ENCODE results near the genes HMX1 and DEFB131A.

DNA sequence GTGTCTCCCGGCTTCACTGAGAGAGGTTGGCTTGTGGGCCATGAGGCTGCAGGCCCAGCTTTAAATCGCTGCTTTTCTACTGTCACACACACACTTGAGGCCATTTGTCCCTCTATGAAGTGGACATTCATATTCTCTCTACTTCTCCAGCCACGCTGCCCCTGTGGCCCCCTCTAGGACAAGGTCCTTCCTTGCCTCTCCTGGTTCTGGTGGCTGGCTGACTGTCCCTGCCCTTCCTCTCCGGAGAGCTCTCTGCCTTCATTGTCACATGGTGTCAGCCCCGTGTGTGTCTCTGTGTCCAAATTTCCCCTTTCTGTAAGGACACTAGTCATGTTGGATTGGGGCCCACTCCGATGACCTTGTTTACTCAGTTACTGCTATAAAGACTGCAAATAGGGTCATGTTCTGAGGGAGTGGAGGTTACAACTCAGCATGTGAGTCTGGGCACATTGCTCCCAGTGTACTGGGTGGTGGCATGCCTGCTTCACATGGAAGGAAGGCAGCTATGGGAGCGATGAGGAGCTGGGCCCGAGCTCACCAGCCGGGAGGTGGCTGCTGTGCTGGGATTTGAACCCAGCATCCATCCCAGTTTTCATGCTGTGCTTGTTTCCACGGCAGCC is 129.5 kb upstream of the PSAPL1 start:
- RRBS: no CpG with 5 or more reads among the region's 10 CpGs
CAGE:
- cytosol, long polyA plus RNA: no peak
- long polyA plus RNA: no peak
- nucleus, long polyA plus RNA: no peak

GRCh38 chr4:7582344-7582802 is 147.6 kb upstream of the PSAPL1 start:
- RRBS: no CpG with 5 or more reads among the region's 13 CpGs
CAGE:
- cytosol, long polyA plus RNA: no peak
- long polyA plus RNA: no peak
- nucleus, long polyA plus RNA: no peak

- RRBS: no CpG with 5 or more reads among the region's 4 CpGs
CAGE:
- cytosol, long polyA plus RNA: no peak
- long polyA plus RNA: no peak
- nucleus, long polyA plus RNA: no peak
These were observed 224.8 kb upstream of the PSAPL1 start for GRCh38 chr4:7659445-7659921.

DNA sequence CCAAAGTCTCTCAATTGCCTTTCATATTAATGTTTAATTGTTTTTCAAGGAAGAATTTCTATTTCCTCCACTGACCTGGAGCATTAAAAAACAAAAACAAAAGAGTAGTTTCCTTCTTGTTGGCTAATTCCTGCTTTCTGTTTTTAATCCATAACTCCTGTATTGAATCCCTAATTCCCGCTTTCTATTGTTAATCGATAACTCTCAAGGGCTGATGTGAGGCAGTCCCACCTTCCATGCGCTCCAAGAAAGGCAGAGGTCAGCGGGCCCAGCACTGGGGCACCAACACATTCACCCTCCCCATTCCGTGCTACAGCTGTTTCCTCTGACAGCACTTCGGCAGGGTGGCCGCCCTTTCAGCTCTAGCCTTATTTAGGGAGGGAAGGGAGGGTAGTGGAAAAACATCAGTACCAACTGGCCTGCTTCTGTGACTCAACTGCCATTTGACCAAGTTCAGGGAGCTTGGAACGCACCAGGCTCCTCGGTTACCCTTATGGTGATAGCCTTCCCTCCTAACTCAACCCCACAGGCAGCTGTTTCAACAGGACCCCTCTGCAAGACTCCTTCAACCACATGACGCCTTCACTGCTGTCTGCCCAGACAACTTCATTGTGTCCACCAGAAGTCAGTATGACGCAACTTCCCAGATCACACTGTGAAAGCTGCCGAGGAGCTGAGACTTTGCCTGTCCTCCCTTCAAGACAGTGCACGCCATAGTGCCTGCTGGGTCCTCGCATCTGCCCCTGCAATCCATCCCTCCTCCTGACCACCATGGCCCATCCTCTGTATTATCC is 132.3 kb downstream of the AFAP1 start:
- RRBS: no CpG with 5 or more reads among the region's 14 CpGs
CAGE:
- cytosol, long polyA plus RNA: no peak
- long polyA plus RNA: no peak
- nucleus, long polyA plus RNA: no peak

- RRBS: no CpG with 5 or more reads among the region's 17 CpGs
CAGE:
- cytosol, long polyA plus RNA: start-site peak on the minus strand at chr4:7828828-7828882, 17 and 16 reads in 2 replicates
- long polyA plus RNA: no peak
- nucleus, long polyA plus RNA: no peak
These were observed 111.1 kb downstream of the AFAP1 start for GRCh38 chr4:7828103-7829328.

DNA sequence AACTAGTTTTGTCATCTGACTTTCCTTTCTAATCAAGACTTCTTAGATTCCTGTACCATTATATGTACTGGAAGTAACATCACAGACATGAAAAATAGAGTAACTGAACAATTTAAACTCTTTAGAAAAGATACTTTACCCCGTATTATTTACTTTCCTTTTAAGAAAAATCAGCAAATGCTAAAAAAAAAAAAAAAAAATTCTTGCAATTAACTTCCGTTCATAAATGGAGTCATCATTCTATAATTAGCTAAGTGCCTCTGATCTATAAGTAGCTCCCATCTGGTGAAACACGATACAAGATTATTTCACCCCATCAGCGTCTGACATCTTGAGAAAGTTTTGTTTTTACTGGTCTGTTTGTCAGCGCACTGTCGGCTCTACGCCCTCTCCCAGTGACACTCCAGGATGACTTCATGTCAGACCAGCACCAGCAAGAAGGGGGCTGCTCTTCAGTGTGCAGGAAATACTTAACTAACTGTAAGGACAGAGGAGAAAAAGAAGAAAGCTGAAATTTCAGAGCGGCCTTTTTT is 108.4 kb downstream of the AFAP1 start:
- RRBS: no CpG with 5 or more reads among the region's 8 CpGs
CAGE:
- cytosol, long polyA plus RNA: no peak
- long polyA plus RNA: no peak
- nucleus, long polyA plus RNA: no peak

- RRBS: no CpG with 5 or more reads among the region's 7 CpGs
CAGE:
- cytosol, long polyA plus RNA: no peak
- long polyA plus RNA: no peak
- nucleus, long polyA plus RNA: no peak
These were observed 1.6 kb upstream of the AFAP1 start for GRCh38 chr4:7941173-7941748.

- RRBS: no CpG with 5 or more reads among the region's 11 CpGs
CAGE:
- cytosol, long polyA plus RNA: no peak
- long polyA plus RNA: no peak
- nucleus, long polyA plus RNA: no peak
These were observed 28.3 kb upstream of the AFAP1 start for GRCh38 chr4:7967916-7968397.

- RRBS: 82% methylated on average over 9 of the region's 26 CpGs
CAGE:
- cytosol, long polyA plus RNA: no peak
- long polyA plus RNA: no peak
- nucleus, long polyA plus RNA: no peak
These were observed 83.5 kb upstream of the AFAP1 start for GRCh38 chr4:8022967-8023680.

DNA sequence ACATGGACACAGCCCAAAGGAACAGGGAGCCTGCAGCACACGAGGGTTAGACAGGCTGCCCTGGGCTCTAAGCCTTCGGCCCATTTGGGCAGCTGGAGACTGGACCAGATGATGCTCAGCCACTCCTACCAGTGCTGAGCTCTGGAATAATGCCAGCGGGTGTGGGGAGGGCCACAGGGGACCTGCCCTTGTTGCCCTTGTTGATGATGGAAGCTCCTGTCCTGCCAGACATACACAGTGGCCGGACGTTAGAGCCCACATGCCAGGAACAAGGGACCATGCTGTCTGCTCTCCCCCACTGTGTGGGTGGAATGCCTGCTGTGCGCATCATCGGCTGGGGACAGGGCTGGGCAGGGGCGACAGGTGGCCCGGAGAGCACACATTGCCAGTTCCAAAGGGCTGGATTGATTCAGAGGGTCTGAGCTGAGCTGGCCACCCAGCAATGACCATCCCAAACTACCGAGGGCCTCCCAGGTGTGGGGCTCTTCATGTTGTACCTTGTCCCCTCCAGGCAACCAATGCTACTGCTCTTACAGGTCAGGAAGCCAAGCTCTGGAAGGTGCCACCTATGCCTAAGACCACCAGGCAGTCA is 2.0 kb downstream of the ABLIM2 start:
- RRBS: no CpG with 5 or more reads among the region's 10 CpGs
CAGE:
- cytosol, long polyA plus RNA: no peak
- long polyA plus RNA: no peak
- nucleus, long polyA plus RNA: no peak

DNA sequence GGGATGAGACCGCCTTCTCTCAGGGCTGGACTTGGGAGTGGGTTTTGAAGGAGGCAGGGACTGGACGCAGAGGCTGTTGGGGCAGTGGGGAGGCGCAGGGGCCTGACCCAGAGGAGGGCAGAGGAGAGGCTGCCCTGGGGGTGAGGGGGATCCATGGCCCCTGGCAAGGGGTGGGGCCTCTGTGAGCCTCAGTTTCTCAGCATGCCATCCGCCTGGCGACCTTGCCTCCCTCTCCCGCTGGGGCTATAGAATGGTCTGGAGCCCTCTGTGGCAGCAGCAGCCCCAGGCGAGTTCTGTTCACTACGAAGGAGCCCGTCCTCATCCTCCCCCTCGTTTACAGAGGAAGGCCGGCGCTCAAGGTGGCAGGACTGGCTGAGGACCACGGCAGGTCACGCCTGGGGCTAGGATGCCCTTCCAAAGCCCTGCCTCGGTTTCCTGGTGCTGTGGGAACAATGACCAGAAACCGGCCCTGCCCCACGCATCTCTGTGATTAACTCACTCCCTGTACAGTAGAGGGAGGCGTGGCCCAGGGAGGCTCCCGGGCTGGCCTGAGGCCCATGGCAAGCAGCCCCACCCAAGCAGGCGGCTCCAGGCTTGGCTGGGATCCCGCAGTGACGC is 16.1 kb upstream of the SH3TC1 start:
- RRBS: 72% methylated on average over 4 of the region's 22 CpGs
CAGE:
- cytosol, long polyA plus RNA: no peak
- long polyA plus RNA: no peak
- nucleus, long polyA plus RNA: no peak

- RRBS: no CpG with 5 or more reads among the region's 2 CpGs
CAGE:
- cytosol, long polyA plus RNA: no peak
- long polyA plus RNA: no peak
- nucleus, long polyA plus RNA: no peak
These were observed 21.8 kb downstream of the SH3TC1 start for GRCh38 chr4:8220874-8221379.

GRCh38 chr4:8341713-8342066 is 72.1 kb downstream of the HTRA3 start:
- RRBS: no CpG with 5 or more reads among the region's 8 CpGs
CAGE:
- cytosol, long polyA plus RNA: no peak
- long polyA plus RNA: no peak
- nucleus, long polyA plus RNA: no peak

- RRBS: no CpG with 5 or more reads among the region's 4 CpGs
CAGE:
- cytosol, long polyA plus RNA: no peak
- long polyA plus RNA: no peak
- nucleus, long polyA plus RNA: no peak
These were observed 80.2 kb downstream of the HTRA3 start for GRCh38 chr4:8349879-8350115.

DNA sequence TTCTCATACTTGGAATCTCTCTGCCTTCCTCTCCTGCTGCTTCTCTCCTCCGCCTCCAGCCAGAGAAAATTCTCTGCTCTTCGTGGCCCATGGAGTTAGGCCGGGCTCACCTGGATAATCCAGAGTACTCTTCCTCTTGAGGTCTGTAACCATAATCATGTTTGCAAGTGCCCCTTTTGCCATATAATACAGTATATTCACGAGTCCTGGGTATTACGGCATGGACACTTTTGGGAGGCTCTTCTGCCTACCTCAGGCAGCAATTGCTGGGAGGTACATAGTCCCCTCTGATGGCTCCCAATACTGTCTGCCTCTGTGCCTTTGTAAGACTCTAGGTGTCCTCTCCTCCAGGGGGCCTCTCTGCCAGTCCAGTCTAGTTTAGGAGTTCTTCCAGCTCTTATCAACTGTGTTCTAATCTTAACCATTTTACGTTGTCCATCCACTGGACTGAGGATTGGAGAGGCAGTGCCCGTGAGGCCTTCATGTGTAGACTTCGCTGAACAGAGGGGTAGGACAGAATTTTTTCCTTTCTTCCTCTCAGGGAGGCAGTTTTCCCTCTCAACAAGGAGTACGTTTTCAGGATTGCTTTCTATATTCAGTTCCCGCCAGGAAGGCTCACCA is 2.3 kb downstream of the TRMT44 start:
- RRBS: no CpG with 5 or more reads among the region's 10 CpGs
CAGE:
- cytosol, long polyA plus RNA: no peak
- long polyA plus RNA: no peak
- nucleus, long polyA plus RNA: no peak

- RRBS: no CpG with 5 or more reads among the region's 16 CpGs
CAGE:
- cytosol, long polyA plus RNA: no peak
- long polyA plus RNA: no peak
- nucleus, long polyA plus RNA: no peak
These were observed 27.4 kb downstream of the TRMT44 start for GRCh38 chr4:8467922-8468473.

DNA sequence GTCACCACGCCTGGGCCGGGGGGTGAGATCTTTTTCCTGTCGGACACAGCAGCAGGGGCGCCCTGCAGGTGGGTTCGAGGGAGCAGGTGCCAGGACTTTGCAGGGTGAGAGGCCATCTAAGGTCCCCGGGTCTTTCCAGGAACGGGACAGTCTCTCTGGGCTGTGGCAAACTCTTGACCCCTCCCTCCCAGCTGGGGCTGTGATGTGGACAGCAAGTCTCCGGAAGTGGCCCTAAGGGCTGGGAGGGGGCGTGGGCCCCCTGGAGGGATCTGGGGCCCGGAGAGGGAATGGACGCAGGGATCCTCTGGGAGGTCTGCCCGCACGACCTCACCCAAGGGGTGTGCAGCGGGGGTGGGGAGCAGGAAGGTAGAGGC is 585 bp downstream of the CPZ start:
- RRBS: 64% methylated on average over 7 of the region's 14 CpGs
CAGE:
- cytosol, long polyA plus RNA: no peak
- long polyA plus RNA: no peak
- nucleus, long polyA plus RNA: no peak

DNA sequence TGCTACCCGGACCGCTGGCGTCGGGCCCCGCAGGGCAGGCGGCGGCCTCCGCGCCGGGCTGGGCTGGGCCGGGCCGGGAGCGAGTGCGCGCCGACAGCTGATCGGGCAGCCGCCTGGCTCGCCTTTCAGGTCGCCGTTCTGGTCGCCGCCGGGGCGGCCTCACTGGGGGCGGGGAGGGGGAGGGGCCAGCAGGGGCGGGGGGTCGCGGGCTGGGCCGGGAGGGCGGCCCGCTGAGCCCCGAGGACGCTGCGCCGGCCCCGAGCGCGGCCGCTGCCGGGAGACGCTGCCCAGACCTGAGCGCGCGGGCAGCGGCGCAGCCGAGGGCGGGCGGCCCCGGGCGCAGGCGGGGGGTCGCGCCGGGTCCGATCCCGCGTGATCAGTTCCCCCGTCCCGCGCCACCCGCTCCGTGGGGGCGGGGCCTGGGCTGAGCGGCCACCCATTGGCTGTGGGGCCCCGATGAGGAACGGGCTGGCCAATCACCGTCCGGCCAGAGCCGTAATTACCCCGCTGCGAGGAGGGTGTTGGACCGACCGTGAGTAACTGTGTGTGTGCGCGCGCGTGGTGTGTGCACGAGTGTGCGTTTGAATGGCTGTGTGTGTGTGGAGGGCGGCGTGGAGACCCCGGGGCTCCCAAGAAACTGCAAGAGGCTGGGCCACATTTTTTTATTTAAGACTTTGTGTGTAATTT is at the start of gene HMX1:
TSS of gene HMX1 (minus strand) at position 127 of the 687 bp plus-strand sequence.
- RRBS: 5% methylated on average over 45 of the region's 84 CpGs
CAGE:
- cytosol, long polyA plus RNA: no peak
- long polyA plus RNA: no peak
- nucleus, long polyA plus RNA: no peak

DNA sequence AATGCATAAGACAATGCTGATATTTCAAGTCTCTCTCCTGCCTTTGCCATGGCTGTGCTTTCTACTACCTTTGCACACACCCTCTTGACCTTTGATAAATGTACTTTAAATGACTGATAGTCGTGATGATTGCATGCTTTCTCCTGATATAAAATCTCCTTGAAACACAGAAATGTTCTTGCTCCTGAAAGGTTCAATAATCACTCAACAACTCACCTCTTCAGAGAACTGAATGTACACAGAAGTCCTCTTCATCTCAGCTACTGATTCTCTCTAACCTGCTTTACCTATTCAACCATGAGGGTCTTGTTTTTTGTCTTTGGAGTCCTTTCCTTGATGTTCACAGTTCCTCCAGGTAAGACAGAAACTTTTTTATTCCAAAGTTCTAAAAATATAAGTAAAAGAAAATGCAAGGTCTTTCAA is at the start of gene DEFB131A:
TSS of gene DEFB131A (plus strand) at position 178 of the 423 bp plus-strand sequence.
- RRBS: no CpG with 5 or more reads among the region's 1 CpG
CAGE:
- cytosol, long polyA plus RNA: no peak
- long polyA plus RNA: no peak
- nucleus, long polyA plus RNA: no peak

DNA sequence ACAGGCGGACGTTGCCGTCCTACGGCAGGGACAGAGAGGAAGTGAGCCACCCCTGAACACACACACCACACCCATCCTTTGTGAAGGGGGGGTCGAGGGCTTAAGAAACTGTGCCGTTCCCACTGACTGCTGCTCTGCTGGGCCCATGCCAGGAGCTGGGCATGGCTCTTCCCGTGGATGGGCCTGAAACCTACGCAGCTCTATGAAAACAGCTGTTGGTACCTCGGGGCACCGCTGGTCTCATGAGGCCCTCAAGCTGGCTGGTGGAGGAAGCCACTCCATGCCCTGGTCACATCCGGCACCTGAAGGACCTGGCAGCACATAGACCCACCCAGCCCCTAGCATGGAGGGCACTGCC is 38.7 kb downstream of the WDR1 start:
- RRBS: no CpG with 5 or more reads among the region's 11 CpGs
CAGE:
- cytosol, long polyA plus RNA: no peak
- long polyA plus RNA: no peak
- nucleus, long polyA plus RNA: no peak

Measured in SK-N-SH (cell line).